Airway epithelial cell (primary cell): ENCODE data around the gene TFF2.

DNA sequence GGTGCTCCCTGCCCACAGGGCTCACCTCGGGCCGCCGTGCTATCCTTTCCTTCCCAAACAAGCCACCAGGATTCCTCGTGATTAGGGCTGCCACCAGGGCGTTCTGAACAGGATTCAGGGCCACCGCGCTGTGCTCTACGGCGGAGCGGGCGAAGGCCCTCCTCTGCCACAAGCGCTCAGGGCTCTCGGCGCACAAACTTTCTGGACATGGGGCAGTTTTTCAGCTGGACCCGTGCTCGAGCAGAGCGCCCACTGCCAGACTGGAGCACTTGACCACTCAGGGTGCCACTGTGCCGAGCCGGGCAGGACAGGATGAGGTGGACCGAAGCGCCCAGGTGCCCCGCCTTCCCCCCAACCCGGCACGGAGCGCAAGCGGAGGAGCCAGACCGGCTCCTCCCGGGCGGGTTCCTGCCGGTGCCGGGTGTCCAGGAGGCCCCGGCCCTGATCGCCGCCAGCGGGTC, 970 bp downstream of the TMPRSS2 start:
- RAMPAGE, long total RNA = no peak

- RAMPAGE, long total RNA = no peak
Observed at GRCh38 chr21:41520996-41521516, 13.1 kb upstream of the TMPRSS2 start.

DNA sequence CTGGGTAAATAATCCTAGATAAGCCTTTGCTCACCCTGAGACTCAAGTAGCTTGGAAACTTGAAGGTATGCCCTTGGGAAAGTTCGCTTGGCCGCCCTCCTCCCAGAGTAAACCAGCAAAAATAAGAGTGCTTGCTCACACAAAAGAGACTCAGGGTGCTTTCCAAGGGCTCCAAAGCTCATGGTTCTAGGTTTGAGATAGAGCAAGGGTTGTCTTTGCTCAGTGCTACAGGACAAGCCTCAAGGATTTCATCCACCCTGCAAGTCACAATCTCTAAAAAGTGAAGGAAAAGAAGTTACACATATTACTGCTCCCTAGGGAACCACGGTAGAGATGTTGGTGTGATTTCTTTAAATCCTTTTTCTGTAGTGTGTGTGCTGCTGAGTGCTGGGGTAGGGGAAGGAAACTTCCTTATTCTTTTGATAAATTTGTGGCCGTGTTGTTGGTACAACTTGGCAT, 86.0 kb upstream of the TMPRSS2 start:
- RAMPAGE, long total RNA = no peak

- RAMPAGE, long total RNA = no peak
Observed at GRCh38 chr21:41616067-41616648, 108.2 kb upstream of the TMPRSS2 start.

GRCh38 chr21:41715515-41716190, 51.2 kb downstream of the RIPK4 start:
- RAMPAGE, long total RNA = no peak

GRCh38 chr21:41767680-41768444, 1.0 kb upstream of the RIPK4 start:
- RAMPAGE, long total RNA = no peak

DNA sequence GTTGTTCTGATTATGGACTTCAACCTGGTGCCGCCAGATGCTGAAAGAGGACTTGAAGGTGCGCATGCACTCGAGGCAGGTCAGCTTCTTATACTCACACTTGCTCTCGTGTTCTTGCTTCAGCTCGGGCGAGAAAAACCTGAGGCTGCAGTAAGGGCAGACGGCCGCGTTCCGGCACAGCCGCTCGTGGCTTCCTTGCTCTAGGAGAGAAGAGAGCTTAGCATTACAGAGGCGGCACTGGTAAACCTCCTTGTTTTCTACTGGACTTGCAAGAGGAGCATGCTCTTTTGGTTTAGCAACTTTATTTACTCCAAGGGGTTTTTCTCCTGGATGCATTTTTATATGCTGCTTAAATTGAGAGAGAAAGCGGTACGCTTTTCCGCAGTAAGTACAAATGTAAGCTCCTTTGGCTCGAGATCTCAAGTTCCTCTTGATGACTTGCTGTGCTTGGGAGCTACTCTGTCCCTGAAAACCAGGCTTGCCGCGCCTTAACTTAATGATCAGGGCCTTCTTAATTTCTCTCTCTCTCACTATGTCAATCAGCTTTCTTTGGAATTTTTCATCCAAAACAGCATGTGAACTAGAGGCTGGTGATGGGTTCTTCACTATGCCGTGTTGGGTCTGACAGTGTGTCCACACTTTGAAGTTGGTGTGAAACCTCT, 18.3 kb downstream of the ZBTB21 start:
- RAMPAGE, long total RNA = no peak

GRCh38 chr21:42000893-42001465, 9.2 kb downstream of the ZBTB21 start:
- RAMPAGE, long total RNA = no peak

- RAMPAGE, long total RNA = no peak
Observed at GRCh38 chr21:42232501-42232899, 13.6 kb downstream of the ABCG1 start.

DNA sequence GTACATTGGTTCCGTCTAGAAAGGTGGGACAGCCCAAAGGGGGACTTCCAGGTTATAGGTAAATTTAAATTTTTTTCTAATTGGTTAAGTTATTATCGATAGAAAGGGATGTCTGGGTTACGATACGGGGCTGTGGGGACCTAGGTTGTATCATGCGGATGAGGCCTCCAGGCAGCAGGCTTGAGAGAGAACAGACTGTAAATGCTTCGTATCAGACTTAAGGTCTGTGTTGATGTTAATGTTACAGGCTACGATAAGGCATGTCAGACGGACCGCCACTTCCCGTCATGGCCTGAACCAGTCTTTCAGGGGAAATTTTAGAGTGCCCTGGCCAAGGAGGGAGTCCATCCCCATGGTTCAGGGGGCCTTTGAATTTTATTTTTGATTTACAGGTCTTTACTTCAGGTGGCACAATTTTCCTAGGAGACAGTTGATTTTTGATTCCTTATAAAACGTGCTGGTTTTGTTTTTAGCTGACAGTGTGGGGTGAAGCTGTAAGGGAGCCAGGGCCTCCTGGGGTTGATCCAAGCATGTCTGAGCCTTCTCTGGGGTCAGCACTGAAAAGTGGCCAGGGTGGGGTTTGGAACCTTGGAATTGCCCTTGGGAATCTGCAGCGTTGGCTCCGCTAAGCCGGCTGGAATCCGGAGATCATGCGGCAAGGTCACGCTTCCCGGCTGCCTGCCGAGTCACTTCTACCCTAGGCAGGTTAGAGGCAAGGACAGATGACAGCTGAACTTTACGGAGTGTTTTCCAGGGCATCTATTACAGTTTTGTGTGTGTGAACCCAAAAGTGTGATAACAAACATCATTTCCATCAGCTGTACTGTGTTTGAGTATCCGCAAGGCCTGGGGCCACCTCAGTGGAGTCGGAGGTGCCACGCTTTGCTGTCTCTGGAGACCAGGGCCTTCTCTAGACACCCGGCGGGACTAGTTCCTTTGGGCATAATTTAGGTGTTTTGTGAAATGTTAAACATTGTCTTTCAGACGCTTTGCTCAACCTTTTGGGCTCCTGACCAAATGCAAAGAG, 16.9 kb downstream of the ABCG1 start:
- RAMPAGE, long total RNA = no peak

- RAMPAGE, long total RNA = no peak
Observed at GRCh38 chr21:42238321-42239027, 19.5 kb downstream of the ABCG1 start.

DNA sequence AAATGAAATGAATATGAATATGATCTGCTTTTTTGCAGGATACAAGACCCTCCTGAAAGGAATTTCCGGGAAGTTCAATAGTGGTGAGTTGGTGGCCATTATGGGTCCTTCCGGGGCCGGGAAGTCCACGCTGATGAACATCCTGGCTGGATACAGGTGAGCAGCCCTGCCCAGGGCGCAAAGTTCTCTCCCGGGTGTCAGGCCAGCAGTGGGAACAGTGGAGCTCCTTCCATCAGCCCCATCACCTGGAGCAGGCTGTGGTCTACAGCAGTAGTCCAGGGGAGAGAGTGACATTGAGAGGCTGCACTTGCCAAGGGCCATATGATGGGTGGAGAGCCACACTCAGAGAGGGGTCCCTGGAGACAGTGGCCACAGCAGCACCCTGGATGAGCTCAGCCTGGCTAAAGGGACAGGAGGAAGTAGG, 44.2 kb downstream of the TFF3 start:
- RAMPAGE, long total RNA = no peak

GRCh38 chr21:42287743-42288197, 27.4 kb downstream of the TFF3 start:
- RAMPAGE, long total RNA = no peak

- RAMPAGE, long total RNA = no peak
Observed at GRCh38 chr21:42301781-42302496, 13.3 kb downstream of the TFF3 start.

DNA sequence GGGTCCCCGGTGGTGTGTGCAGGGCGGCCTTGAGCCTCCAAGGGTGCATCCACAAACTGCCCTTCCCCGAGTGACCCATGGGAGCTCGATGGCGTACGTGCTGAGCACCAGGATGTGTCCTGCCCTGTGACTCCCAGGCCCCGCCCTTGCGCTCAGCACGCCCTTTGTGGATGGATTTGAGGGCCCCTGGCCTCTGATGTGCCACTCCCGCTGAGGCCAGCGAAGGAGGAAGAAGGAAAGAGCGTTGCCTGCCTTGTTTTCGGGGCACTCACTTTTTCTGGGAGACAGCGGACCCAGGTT, 1.7 kb upstream of the TFF3 start:
- RAMPAGE, long total RNA = no peak

DNA sequence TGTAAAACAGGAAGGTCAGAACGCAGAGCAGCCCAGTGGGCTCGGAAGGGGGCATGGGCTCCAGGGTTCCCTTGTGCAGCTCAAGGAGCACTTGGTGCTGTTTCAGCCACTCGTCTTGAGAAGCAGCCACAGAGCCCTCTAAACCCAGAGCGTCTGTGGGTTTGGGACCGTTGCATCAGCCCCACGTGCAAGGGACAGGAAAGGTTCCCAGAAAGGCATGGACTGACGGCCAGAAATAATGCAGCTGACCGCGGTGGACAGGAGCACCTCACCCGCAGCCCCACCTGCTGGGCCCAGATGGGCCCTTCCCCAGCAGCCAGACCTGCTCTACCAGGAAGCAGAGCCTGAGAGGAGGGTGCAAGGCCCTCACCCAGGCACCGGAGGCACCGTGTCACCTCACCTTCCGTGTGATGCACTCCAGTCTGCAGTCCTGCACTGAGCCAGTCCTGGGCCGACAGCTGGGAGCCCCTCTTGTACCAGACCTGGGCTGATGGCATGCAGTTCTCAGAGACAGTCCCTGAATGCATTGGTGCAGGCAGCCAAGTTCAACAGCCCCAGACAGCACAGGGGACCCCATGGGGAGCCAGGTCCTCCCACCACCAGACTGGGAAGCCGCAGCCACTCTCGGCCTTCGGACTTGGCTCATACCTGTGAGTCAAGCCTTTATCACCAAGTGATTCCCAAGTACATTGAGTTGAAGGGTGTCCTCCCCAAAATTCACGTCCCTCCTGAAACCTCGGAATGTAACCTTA, 4.8 kb upstream of the TFF3 start:
- RAMPAGE, long total RNA = no peak

DNA sequence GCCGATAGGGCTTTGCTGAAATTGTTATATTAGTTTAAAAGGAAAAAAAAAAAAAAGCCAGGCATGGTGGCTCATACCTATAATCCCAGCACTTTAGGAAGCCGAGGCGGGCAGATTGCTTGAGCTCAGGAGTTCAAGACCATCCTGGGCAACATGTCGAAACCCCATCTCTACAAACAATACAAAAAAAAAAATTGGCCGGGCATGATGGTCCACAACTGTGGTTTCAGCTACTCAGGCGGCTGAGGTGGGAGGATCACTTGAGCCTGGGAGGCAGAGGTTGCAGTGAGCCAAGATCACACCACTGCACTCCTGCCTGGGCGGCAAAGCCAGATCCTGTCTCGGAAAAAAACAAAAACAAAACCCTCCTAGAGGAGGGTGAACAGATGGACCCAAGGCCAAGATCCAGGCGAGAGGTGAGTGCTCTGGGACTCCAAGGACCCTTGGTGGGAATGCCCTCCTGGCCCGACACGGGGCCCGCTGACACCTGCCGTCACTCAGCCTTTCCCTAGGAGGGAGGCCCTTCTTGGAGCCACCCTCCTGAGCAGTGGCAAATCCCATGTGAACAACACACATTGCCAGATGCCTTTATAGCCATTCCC, 503 bp downstream of the TFF2 start:
- RAMPAGE, long total RNA = no peak

DNA sequence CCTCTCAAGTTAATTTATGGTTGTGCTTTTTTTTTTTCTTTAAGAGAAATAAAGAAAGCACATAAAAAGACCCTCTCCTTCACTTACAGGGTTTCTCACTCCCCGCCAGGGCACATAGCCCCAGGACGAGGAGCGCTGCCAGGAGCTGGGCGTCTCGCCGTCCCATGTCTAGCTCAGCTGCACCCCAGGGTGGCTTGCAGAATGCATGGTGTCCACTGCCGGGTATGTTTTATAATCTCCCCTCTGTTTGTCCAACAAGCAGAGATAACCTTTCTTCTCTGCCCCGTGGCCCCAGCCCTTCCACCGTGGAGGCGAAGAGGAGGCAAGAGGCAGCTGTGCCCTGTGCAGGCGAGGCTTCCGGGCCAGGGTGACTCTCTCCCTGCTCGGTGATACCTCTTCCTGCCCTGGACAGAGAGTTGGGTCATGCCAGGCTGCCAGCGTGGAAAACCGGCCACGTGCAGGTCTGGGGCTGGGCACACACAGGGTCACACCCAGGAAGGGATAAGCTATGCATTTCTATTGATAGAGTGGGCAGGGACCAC, at the start of gene TFF2:
Gene TFF2, minus strand, starts transcription at position 203 of the 542 bp plus-strand sequence.
- RAMPAGE, long total RNA = no peak

DNA sequence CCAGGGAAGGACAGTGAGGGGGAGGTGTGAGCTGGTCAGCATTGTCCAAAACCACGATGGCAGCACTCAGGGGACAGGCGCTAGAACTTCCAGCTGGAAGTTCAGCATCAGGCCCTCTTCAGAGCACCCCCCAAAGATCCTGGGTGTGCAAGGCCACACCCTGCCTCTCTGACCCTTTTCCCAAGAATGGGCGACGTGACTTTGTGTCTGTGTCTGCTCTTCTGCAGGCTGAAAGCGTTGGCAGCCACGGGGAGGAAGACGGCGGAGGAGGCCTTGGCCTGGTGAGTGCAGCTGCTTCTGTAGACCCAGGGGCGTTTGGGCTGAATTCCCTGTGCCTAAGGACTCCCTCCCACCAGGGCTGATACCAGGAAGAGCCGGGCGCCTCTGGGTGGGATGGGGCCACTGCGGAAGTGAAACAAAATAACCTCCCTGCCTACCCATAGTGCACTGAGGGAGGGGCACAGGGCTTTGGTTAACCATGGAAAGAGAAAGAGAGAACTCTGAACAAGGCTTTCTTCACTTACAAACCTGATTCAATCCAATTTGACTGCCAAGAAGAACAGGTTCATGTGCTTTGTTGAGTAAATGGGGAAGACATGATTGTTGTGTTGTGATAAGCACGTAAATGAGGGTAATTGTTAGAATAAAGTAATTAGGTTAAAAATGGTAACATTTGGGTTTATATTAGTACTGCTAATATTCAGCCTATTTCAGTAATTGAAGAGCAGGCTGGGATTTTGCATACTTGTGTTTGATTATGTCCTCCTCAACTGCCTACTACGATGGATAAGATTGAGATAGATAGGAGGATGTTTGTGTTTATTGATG, 2.6 kb downstream of the UBASH3A start:
- RAMPAGE, long total RNA = no peak

GRCh38 chr21:42455832-42456352, 40.1 kb downstream of the RSPH1 start:
- RAMPAGE, long total RNA = no peak